SK-MEL-5 (cell line): ENCODE results near the gene MYCL.

RAMPAGE:
- cytosol, long total RNA: no peak
- long total RNA: no peak
- nucleus, long total RNA: no peak
Observed at GRCh38 chr1:39254139-39254747, 49.7 kb downstream of the MACF1 start.

GRCh38 chr1:39357338-39358009 lies 134.0 kb upstream of the BMP8A start:
RAMPAGE:
- cytosol, long total RNA: no peak
- long total RNA: no peak
- nucleus, long total RNA: no peak

GRCh38 chr1:39398622-39399326 lies 92.7 kb upstream of the BMP8A start:
RAMPAGE:
- cytosol, long total RNA: no peak
- long total RNA: no peak
- nucleus, long total RNA: no peak

DNA sequence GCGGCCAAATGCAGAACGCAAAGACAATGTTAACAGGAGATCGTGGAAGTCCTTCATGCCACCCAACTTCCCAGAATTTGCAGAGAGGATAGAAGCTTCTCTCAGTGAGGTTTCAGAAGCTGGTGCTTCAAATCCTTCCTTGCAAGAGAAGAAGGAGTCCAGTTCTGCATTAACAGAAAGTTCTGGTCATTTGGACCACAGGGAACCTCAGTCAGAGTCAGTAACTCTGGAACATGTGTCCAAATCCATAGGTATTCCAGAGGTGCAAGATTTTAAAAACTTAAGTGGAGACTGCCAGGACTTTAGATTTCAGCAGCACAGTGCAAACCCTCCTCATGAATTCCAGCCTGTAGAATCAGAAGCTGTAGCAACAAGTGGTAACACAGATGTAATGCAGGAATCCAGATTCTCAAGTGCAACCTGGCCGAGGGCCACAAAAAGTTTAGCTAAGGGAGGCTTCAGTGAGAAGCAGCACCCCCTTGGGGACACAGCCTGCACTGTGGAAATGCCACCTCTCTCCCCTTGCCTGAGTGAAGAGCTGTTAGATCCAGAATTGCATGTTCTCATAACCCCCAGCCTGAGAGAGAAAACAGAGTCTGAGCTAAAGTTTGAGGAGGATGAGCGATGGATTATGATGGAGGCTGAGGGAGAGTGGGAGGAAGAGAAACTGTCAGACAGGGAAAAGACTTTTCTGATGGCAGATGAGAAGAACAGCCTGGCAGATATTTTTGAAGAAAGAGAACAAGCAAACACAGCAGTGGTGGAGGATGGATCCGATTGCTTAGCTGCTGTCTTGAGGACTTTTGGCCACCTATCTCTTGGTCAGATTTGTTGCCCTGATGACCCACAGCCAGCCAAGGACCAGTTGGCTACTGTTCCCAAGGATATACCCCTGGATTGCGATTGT lies 80.6 kb upstream of the BMP8A start:
RAMPAGE:
- cytosol, long total RNA: no peak
- long total RNA: no peak
- nucleus, long total RNA: no peak

DNA sequence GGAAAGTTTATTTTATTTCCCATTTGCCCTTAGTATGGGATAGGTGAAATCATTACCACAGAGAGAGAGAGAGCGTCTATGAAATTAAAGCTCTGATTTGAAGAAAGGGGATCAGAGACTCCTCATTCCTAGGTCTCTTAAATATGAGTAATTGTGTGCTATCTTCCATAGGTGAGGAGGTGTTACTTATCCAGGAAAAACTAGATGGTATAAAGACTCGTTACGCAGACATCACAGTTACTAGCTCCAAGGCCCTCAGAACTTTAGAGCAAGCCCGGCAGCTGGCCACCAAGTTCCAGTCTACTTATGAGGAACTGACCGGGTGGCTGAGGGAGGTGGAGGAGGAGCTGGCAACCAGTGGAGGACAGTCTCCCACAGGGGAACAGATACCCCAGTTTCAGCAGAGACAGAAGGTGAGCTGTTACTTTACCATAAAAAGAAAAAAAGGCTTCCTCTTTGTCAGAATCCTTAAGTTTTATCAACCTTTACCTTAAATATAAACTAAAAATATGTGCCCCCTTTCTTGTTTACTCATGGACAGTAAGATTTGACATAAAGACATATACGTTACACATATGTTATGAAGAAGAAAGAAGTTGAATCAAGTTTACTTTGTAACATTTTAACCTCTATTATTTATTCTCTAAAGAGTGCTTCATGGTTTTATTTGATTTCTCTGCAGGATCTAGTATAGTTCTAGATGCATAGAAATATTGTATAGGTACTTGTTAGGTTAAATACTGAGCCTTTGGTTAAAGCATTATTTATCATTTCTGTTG lies 61.6 kb upstream of the BMP8A start:
RAMPAGE:
- cytosol, long total RNA: no peak
- long total RNA: no peak
- nucleus, long total RNA: no peak

DNA sequence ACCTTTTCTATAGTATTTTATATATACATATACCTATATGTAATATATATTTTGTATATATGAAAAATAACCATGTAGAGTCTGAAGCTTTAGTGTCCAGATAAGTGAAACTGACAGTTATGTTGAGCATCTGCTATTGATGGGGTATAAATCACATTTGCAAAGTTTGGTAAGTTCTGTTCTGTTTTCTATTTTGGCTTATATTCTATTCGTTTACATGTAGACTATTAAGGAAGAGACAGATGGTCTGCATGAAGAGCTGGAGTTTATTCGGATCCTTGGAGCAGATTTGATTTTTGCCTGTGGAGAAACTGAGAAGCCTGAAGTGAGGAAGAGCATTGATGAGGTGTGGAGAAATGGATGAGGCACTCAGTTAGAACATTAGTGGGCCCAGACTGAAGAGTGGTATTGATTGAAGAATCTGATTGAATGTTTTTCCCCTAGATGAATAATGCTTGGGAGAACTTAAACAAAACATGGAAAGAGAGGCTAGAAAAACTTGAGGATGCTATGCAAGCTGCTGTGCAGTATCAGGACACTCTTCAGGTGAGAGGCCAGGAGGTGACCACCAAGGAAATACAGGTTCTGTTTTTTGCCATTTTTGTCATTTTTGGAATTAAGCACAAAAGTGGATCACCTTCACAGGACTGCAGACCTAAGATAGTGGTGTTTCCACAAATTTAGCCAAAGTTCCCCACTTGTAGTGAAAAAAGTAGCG lies 50.5 kb upstream of the BMP8A start:
RAMPAGE:
- cytosol, long total RNA: no peak
- long total RNA: no peak
- nucleus, long total RNA: no peak

DNA sequence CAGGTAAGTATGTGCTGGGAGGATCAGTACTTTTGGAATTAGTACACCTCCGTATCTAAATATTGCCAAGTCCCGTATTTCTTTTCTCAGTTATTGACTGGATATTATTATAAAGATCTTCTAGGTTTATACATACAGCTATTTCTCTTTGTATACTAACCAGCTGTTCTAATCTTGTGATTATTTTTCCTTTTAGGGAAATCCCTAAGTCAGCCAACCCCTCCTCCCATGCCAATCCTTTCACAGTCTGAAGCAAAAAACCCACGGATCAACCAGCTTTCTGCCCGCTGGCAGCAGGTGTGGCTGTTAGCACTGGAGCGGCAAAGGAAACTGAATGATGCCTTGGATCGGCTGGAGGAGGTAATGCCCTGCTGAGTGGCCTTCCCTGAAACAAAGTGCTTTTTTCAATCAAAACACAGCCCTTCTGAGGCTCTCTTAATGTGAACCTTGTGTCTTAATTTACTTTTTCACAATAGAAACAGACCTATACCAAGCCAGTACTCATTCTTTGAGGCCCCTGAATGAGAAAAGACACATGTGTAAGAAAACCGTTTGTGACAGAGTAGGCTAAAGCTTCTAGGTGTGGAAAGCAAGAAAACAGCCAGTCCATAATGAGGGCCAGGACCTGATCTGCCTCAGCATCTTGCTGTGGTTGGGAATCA lies 32.4 kb upstream of the BMP8A start:
RAMPAGE:
- cytosol, long total RNA: no peak
- long total RNA: no peak
- nucleus, long total RNA: no peak

DNA sequence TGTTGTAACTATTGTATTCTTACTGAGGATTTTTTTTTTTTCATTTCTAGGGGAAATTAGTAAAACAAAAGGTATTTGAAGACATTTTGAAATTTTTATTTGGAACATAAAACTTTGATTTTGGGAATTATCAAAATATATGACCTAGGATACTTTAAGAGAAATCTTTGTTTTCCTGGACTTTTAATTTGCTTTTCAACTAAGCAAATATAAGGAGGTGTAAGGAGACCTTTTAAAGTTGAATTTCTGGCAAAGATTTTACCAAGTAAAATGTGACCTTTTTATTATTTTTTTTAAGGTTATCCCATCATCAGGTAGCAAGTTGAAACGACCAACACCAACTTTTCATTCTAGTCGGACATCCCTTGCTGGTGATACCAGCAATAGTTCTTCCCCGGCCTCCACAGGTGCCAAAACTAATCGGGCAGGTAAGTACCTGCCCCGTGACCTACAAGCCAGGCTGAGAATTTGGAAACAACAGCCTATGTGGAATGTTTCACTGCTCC lies 7.1 kb upstream of the BMP8A start:
RAMPAGE:
- cytosol, long total RNA: no peak
- long total RNA: no peak
- nucleus, long total RNA: no peak

DNA sequence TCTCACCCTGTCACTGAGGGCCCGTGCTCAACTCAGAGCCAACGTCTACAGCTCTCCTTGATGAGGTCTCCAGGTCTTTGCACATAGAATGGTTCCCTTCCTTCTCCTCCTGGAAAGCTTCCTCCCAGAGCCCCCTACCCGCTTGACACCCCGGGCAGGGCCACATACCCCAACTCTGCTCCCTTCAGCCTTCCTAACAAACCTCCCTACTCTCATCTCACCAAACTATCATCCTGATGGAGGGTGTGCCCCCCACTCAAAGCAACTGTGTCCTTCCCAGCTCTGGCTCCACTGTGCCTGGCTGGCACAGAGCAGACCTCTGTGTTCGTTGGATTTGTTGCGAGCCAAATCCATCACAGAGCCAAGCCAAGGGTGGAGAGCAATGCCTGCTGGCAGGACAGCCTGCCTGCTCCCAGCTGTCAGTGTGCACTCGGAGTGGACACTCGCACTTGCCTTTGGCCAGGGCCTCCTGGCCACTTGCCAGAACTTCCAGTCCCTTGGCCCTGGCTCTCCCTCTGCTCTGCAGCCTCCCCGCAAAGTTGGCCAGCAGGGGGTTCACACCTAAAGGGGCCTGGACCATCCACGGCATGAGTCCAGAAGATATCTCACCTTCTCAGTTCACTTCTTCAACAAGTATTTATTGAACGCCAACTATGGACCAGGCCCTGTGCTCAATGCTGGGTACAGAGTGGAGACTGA lies 16.5 kb downstream of the HEYL start:
RAMPAGE:
- cytosol, long total RNA: no peak
- long total RNA: no peak
- nucleus, long total RNA: no peak

RAMPAGE:
- cytosol, long total RNA: no peak
- long total RNA: no peak
- nucleus, long total RNA: no peak
Observed at GRCh38 chr1:39900378-39901466, 995 bp downstream of the MYCL start.

DNA sequence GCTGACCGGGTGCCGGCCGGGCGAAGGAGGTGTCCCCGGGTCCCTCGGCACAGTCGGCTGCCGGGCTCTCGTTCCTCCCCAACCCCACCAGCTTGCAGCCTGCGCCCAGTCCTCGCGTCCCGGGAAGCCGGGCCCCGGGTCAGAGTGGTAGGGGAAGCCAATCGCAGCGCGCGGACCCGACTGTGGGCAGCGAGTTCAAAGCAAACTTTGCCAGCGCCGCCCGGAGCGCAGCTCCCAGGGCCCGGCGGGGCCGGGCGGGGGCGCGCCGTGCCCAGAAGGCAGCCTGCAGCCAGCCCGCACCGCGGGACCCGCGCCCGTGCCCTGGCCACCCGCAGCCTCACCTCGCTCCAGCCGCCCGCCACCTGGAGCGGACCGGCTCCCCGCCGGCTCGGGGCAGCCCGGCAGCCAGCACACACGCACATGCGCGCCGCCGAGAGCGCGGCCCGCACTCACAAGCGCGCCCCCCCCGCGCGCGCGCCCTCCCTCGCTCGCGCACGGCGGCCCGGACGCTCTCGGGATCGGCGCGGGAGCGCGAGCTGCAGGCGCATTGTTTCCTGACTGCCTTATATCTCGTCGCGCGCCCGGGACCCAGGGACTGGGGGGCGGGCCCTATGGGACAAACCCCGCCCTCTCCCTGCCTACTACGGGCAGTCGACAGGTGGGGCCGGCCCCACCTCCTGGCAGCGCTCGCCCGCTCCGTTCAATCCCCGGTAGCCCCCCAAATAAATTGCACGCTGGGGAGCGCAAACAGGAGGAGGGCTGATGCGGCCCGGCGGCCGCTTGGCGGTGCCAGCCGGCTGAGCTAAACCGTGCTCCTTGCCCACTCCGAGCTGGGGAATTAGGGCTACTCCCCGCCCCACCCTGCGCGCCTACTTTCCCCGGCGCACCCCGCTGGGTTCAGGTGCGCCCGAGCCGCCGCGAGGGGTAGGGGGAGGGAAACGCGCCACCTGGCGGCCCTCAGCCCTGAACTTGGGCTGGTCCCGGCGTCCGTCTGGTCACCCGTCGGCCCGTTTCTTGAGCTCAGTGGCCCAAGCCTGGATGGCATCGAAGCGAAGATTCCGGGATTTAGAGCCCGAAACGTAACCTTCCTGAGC lies at the start of gene MYCL:
Gene MYCL, minus strand, starts transcription at position 451 of the 1,094 bp plus-strand sequence.
RAMPAGE:
- cytosol, long total RNA: no peak
- long total RNA: no peak
- nucleus, long total RNA: no peak

DNA sequence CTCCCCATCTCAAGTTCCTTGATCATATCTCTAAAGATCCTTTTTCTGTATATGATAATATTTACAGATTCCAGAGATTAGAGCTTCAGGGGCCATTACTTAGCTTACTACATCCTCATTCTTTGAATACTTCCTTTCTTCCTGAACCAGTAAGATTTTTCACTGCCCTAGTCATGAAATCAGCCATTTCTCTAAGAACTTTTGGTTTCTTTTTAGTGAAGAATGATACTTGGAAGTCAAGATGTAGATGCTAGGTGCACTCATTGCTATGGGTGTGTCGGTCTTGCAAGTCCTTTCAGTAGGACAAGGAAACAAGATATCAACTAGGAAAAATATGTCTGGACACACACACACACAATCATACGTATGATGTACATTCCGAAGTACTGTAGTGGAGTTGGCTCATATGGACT lies 20.8 kb upstream of the RLF start:
RAMPAGE:
- cytosol, long total RNA: no peak
- long total RNA: no peak
- nucleus, long total RNA: no peak

DNA sequence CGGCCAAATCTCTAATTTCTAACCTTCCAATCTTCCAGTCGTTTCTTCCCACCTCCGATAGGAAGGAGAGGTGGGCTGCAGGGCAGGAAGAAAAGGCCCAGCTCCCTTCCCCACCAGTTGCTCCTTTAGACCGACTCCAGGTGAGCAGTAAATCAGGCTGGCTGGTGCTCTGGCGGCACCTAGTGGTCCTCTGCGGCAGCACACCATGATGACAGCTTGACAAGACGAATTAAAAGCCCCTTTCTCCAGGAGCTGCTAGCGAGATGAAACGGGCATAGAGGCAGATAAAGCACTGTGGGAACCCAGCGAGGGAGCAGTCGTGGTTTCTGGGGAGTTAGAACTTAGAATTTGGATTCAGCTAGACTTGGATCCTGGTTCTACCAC lies 21.6 kb upstream of the COL9A2 start:
RAMPAGE:
- cytosol, long total RNA: no peak
- long total RNA: no peak
- nucleus, long total RNA: no peak

DNA sequence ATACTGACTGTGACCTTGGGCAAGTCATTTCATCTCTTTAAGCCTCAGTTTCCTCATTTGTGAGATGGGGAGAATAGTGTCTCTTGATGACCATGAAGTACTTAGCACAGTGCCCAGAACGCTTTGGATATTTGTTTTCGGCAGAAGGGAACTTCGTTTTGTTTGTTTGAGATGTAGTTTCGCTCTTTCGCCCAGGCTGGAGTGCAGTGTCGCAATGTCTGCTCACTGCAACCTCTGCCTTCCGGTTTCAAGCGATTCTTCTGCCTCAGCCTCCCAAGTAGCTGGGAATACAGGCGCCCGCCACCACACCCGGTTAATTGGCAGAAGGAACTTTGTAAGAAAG lies 22.0 kb upstream of the COL9A2 start:
RAMPAGE:
- cytosol, long total RNA: no peak
- long total RNA: no peak
- nucleus, long total RNA: no peak

DNA sequence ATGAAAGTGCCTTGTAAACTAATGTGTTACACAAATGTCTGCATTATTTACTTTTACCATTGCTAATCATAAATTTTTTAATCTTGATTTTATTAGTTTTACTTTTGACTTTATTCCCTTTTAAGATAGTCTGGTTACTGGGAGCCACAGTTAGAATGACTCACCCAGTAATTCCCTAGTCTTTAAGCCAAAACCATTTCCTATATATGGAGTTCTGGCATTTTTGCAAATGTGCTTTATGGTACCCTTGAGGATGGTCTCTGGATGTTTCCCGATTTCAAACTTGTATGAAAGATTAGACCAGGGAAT lies 6.5 kb downstream of the SMAP2 start:
RAMPAGE:
- cytosol, long total RNA: no peak
- long total RNA: no peak
- nucleus, long total RNA: no peak

GRCh38 chr1:40649362-40649561 lies 16.2 kb downstream of the RIMS3 start:
RAMPAGE:
- cytosol, long total RNA: no peak
- long total RNA: no peak
- nucleus, long total RNA: no peak

GRCh38 chr1:40663027-40664130 lies 2.1 kb downstream of the RIMS3 start:
RAMPAGE:
- cytosol, long total RNA: no peak
- long total RNA: no peak
- nucleus, long total RNA: no peak

GRCh38 chr1:40668817-40669030 lies 3.2 kb upstream of the RIMS3 start:
RAMPAGE:
- cytosol, long total RNA: no peak
- long total RNA: no peak
- nucleus, long total RNA: no peak

DNA sequence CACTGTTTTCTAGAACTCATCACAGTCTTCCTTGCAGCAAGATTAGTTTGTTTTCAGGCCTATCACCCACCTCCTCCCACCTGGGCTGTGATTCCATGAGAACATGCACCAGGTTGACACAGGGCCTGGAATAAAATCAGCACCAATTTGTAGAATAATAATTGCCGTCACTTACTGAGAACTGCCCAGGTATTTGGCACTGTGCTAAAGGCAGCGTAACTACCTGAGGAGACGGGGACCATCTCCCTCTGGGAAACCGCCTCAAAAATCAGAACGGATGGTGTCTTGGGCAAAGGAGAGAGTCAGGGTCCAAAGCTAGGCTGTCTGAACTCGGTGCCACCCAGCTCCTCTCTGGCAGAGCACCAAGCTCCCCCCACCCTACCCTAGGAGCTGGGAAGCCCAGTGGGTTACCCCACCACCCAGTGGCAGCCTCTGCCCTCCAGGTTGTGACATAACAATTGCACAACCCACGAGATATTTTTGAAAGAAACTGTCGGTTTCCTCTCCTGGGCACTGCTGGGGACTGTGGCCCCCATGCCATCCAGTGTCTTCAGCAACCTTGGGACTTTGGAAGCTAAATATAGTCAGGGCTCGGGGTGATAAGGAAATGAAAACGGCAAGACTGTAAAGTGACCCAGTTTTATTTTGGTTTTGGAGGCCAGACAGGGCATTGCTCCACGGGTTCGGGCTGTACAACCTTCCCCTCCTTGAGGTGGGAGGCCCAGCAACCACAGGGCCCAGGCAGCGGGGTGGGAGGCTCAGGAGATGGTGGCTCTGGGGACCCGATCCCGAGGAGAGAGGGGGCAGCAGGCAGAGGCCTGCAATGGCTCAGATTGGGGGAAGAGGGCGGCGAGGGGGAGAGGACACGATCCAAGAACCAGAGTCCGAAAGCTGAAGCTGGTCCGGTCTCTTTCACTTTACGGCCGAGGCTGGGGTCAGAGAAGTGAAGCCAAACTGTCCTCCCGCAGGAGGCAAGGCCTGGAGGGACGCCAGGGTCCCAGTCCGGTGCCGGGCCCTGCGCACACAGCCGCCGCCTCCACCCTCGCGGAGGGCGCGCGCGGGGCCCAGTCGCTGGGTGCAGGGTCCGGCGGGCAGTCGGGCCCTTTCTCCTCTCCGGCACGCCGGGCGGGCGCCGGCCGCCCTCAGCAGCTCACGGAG lies 1.4 kb downstream of the CITED4 start:
RAMPAGE:
- cytosol, long total RNA: no peak
- long total RNA: no peak
- nucleus, long total RNA: no peak

GRCh38 chr1:40899282-40899988 lies 37.3 kb upstream of the CITED4 start:
RAMPAGE:
- cytosol, long total RNA: no peak
- long total RNA: no peak
- nucleus, long total RNA: no peak